A172 (cell line): ENCODE data around the genes CCNB1, MCCC2 and TMEM171.

GRCh38 chr5:68219110-68219796, 3.7 kb downstream of the PIK3R1 start:
- RAMPAGE, long total RNA, result no peak

GRCh38 chr5:68295743-68296349, 80.3 kb downstream of the PIK3R1 start:
- RAMPAGE, long total RNA, result no peak

DNA sequence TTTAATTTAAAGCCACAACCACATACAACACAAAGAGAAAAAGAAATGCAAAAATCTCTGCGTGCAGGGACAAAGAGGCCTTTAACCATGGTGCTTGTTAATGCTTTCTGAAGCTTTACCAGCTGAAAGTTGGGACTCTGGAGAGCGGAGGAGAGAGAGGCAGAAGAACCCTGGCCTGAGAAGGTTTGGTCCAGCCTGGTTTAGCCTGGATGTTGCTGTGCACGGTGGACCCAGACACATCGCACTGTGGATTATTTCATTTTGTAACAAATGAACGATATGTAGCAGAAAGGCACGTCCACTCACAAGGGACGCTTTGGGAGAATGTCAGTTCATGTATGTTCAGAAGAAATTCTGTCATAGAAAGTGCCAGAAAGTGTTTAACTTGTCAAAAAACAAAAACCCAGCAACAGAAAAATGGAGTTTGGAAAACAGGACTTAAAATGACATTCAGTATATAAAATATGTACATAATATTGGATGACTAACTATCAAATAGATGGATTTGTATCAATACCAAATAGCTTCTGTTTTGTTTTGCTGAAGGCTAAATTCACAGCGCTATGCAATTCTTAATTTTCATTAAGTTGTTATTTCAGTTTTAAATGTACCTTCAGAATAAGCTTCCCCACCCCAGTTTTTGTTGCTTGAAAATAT, 82.4 kb downstream of the PIK3R1 start:
- RAMPAGE, long total RNA, result no peak

- RAMPAGE, long total RNA, result no peak
These were observed 334.3 kb upstream of the SLC30A5 start for GRCh38 chr5:68759420-68760046.

DNA sequence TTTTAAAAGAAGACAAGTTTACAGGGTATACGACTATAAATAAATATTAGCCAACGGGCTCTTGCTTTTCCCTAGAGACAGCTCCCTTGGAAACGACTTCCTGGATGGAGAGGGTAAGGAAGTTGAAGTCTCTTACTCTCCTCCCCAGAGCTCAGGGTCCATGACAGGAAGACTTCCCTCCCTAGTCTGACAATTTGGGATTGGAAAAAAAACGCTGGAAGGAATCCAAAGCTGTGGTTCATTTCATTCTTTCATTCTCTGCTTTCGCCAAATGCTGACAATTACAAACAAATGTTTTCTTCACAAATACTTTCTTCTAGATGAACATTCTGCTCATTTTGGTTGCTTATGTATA, 139.9 kb upstream of the SLC30A5 start:
- RAMPAGE, long total RNA, result no peak

DNA sequence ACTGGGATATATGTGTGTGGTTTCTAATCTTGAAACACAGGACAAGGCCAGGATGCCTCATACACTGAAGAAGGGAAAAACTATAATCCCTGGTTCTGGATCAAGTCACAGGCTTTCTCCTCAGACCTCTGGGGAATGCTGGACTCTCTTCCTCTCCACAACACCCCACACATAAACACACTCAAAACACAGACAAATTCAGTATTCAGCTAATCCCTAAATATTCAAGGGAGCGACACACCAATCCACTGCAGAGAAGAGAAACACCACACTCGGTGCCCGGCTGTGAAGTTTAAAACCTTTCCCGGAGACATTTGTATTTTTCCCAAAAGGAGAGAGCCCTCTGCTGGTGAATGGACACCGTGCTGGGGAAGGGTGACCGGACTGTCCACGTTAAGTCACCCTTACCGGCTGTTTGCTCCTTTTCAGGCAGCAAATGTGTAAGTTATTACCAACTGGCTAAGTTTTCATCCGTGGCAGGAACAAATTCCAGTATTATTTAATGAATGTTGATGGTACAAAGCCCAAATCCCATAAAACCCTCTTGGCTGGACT, 131.0 kb upstream of the SLC30A5 start:
- RAMPAGE, long total RNA, result no peak

GRCh38 chr5:69166668-69167591, at the start of gene CCNB1:
Gene CCNB1 (plus strand): TSS chr5:69167150.
- RAMPAGE, long total RNA, result start-site peak on the plus strand at chr5:69167128-69167223, 2,527 and 1,557 reads in 2 replicates

DNA sequence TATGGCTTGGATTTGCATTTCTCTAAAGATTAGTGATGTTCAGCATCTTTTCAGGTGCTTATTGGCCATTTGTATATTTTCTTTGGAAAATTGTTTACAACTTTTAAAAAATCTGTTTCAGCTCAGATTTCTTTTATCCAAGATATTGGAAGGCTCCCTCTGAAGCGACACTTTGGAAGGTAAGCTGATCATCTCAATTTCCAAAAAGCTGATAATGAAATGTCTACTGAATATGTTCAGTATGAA, 4.6 kb upstream of the MARVELD2 start:
- RAMPAGE, long total RNA, result no peak

GRCh38 chr5:71445635-71446076, 9.8 kb upstream of the BDP1 start:
- RAMPAGE, long total RNA, result no peak

DNA sequence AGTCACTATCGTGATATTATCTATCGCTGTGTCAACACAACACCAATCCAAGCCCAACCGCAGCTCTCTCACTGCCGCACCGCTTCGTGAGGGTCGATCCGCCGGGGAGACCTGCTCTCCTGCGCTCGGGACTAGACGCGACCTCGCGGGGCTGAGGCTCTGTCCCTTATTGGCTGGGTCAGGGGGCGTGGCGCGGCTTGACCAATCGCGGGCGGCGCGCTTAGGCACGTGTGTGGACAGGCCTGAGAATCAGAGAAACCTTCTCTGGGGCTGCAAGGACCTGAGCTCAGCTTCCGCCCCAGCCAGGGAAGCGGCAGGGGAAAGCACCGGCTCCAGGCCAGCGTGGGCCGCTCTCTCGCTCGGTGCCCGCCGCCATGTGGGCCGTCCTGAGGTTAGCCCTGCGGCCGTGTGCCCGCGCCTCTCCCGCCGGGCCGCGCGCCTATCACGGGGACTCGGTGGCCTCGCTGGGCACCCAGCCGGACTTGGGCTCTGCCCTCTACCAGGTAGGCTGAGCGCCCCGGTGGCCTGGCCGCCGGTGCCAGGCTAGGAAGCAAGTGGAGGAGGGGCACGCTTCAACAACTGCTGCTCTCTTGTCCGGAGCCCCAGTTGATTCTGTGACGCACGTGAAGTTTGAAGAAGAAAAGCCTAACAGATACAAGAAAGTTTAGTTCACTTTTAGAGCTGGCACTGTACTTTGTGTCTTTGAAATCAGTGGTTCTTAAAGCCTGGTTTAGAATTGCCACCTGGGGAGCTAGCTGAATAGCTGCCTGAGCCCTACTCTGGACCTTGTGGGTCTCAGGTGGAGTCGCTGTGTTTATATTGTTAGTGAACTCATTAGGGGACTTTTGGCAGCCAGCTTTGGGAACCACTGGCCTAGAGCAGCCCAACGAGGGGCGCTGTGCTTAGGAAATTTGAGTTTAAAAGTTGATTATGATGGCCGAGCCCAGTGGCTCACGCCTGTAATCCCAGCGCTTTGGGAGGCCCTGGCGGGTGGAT, at the start of gene MCCC2:
Gene MCCC2 (plus strand): TSS at position 289 of the 996 bp plus-strand sequence.
- RAMPAGE, long total RNA, result no peak

DNA sequence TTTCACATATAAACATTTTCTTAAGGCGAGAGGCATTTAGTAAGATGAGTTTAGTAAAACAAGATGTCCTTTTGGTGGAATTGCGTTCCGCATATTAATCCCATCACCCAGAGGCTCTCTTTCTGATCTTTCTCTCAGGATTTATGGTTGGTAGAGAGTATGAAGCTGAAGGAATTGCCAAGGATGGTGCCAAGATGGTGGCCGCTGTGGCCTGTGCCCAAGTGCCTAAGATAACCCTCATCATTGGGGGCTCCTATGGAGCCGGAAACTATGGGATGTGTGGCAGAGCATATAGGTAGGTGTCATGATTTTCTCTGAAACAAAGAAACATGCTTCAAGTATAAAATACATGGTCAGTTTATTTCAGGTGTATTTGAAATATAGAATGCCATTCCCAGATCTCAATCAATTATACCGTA, 61.8 kb downstream of the MCCC2 start:
- RAMPAGE, long total RNA, result no peak

DNA sequence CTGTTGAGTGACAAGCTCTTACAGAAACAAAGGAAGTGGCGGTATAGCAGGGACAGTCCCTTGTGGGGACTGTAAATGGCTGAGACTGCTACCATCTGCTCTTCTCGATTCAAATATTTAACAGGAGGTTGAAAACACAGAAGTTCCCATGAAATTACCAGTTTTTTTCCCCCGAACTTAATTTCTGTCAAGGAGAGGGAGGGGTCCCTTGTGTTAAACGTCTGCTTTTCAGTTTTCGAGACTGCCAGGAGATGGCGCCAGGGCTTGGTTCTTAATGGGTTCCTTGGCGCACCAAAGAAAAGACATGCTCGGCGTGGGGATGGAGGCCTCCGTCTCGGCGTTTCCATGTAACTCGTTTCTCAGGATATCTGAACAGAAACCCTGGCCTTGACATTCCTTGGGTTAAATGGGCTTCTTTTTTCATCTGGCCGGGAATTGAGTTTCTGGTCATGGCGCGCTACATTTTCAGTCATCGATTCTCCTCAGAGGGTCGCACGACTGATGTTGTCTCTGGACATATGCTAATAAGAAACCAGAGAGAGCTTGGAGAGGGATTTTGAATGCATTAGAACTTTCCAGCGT, 63.9 kb downstream of the CARTPT start:
- RAMPAGE, long total RNA, result no peak

GRCh38 chr5:72079308-72079635, 28.0 kb upstream of the MAP1B start:
- RAMPAGE, long total RNA, result no peak

- RAMPAGE, long total RNA, result no peak
These were observed 57.7 kb downstream of the PTCD2 start for GRCh38 chr5:72377928-72378165.

DNA sequence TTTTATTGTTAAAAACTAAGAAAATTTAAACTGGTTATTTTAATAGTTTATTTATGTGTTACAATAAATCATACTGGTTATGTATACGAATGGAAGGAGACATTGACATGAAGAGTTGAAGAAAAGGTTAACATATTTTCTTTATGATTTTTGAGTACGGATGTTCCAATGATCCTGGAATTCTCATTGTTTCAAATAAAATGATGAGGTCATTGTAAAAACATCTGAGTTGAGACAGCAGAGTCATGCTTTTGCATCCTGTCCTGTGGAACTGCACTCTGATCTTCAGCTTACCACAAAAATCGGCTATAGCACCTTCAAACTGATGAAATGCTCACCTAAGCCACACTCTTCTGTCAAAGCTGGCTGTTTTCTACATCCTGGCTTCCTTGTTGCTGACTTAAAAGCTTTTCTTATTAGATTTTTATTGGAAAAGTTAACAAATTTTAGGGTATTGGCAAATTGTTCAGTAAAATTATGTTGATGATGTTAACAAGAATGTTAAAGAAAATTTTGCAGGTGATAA, 67.9 kb downstream of the PTCD2 start:
- RAMPAGE, long total RNA, result no peak

DNA sequence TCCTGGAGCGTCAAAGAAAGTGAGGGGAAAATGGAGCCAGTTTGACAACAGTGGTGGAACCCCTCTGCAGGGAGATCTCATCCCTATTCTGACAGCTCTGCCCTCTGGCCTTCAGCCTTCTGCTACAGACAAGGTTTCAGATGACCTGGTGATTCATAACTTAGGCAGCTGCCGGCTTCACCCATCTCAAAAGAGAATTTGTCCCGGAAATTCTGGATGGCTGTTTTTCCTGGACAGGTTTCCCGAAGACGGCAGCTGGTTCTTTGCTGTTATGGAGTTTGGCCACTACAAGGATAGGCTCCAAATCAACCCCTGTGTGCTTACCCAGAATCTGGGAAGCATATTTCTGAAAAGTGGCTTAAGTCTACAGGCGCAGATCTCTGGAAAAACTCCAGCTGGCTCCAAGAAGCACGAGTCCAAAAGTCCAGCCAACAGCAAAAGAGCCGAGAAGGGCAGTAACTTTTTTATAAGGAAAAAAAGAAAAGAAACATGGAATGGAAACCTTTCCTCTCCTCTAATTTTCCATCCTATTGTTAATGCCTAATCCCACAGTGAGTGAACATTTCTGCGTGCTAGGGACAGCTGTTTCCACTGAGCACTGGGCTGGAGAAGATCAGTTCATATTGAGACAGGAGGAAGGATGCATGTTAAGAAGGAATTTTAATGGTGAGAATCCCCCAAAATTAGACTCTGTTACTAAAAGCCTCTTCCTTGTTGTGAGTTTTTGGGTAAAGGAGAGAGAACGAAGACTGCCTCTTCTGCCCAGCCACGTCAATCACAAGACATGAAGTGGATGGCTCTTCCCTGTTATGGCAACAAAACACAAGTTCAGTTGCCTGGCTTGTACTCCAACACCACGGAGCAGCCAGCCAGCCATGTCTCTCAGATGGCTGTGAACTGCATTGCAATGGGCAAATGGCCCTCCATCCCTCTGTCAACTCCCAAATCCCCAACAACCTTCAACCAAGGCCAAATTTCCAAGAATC, 54.4 kb downstream of the ZNF366 start:
- RAMPAGE, long total RNA, result no peak

DNA sequence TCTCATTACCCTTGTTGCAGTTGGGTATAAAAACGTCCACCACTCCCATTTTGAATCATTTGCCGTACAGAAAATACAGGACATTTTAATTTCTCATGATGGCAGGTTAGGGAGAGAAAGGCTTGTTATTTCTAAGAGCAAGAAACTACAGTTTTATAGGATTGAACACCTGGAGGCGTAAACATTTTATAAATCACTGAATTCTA, 699 bp upstream of the TNPO1 start:
- RAMPAGE, long total RNA, result no peak

GRCh38 chr5:73120233-73120934, at the start of gene TMEM171:
Gene TMEM171 (plus strand): TSS chr5:73120575.
- RAMPAGE, long total RNA, result no peak

- RAMPAGE, long total RNA, result no peak
These were observed 109.5 kb downstream of the TMEM174 start for GRCh38 chr5:73282312-73283033.

- RAMPAGE, long total RNA, result no peak
These were observed 25.2 kb downstream of the ANKRA2 start for GRCh38 chr5:73540230-73540681.